Metastatic Breast Carcinoma in the Ovary (tissue), 3 donors: ENCODE measurements around the gene ADGRA1.

- PRO-cap, 3 experiments: no peak in any of the 3 experiments
These were observed 50.5 kb downstream of the PWWP2B start for GRCh38 chr10:132447243-132448202.

- PRO-cap, 3 experiments: peak in 1 of 3 experiments; most common minus-strand start chr10:132453175 (in 1)
These were observed 56.0 kb downstream of the PWWP2B start for GRCh38 chr10:132452904-132453546.

- PRO-cap, 3 experiments: no peak in any of the 3 experiments
These were observed 13.7 kb downstream of the INPP5A start for GRCh38 chr10:132550894-132552166.

DNA sequence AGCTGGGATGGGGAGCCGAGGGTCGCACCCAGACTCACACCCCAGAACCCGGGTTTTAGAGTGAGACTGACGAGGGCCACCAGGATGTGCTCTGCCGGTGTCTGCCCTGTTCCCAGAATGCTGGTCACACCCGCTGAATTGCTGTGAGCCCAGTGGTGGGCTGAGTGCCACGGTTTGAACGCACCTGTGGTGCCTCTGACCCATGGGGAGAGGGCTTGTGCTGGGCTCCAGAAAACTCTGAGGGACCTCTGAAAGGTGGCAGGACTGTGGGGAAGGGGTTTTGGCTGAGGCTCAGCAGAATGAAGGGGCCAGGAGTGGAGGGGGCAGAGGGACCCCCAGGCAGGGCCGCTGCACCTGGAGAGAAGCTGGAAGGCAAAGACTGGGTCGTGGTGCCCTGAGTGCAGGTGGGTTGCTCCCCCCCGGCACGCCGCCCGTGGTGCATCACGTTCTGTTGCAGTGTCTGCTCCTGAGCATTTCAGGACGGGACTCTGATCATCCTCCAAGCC lies 39.3 kb downstream of the INPP5A start:
- PRO-cap, 3 experiments: no peak in any of the 3 experiments

DNA sequence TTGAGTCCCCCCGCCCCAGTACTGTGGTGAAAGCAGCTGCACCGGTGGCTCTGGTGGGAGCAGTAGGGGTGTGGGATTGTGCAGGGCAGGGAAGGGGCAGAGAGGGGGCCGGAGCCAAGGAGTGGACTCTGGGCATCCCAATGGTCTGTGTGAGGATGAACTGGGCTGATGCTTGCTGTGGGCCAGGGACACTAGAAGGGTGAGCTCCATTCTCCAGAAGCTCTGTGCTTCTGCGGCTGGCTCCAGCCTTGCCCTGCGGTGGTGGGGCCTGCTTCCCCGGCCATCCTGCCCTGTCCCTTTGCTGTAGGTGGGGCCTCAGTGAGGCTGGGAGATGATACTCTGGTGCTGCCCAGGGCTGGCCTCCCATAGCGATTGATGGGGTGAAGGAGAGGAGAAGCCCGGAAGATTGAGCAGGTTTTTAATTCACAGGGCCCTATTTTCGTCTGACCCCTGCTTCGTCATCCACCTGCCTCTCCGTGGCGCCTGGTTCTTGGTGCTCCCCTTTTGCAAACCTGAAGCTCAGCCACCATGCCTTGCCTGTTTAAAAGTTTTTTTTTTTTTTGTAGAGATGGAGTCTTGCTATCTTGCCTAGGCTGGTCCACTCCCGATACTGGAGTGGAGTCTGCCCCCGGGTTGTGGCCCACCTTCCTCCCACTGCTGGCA lies 41.9 kb downstream of the INPP5A start:
- PRO-cap, 3 experiments: no peak in any of the 3 experiments

- PRO-cap, 3 experiments: no peak in any of the 3 experiments
These were observed 117.7 kb downstream of the INPP5A start for GRCh38 chr10:132655211-132655751.

DNA sequence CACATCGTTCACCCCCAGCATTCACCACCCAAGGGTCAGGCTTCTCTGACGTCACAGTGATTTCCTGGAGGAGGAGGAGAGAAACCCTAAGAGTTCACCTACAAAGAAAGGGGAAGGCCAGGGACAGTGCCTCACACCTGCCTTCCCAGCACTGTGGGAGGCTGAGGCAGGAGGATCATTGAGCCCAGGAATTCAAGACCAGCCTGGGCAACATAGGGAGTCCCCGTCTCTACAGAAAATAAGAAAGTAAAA lies 45.2 kb downstream of the NKX6-2 start:
- PRO-cap, 3 experiments: no peak in any of the 3 experiments

- PRO-cap, 3 experiments: no peak in any of the 3 experiments
These were observed 25.1 kb upstream of the CFAP46 start for GRCh38 chr10:132967549-132967851.

DNA sequence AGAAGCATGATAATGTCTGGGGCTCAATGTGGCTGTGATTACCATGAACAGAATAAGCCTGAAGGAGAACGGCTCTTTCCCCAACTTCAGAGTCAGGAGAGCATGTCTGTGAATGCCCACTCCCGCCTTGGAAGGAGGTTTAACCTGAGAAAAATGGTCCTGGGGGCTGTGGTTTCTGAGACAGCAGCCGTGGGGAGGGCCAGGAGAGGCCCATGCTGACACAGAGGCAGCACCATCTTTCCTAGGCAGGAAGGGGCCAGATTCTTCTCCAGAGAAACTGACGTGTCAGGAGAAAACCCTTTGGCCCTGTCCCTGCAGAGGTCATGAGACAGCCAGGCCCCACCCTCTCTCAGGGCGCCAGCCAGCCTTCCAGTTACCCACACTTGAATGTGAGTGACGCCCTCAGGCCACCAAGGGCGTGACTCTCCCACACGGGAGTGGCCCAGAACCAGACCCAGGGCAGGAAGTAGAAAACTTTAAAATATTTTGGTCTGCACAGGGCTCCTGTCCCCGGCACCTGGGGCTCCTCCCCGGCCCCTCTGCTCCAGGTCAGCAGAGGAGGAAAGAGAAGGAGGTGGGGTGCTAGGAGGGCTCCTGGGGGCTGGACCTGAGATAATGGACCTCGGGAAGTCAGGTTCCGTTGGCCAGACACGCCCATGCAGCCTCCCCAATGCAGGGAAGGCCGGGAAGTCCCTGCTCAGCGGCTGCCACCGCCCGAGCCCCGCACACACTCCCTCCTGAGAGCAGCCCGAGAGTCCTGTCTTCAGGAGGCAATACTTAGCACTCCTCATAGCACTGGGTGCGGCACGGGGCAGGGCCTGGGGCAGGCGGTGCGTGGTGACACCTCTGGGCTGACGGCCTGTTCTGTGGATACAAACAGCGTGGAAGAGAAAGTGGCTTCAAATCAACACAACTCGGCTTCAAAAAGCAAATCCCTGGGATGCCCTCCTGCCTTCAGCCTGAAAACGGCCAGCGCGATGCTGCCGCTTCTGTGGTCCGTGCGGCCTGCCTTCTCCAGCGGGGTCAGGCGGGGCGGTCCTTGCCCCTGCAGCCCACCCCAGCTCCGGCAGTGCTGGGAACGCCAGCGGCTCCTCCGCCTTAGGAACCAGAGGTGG lies 67.0 kb upstream of the CFAP46 start:
- PRO-cap, 3 experiments: no peak in any of the 3 experiments

DNA sequence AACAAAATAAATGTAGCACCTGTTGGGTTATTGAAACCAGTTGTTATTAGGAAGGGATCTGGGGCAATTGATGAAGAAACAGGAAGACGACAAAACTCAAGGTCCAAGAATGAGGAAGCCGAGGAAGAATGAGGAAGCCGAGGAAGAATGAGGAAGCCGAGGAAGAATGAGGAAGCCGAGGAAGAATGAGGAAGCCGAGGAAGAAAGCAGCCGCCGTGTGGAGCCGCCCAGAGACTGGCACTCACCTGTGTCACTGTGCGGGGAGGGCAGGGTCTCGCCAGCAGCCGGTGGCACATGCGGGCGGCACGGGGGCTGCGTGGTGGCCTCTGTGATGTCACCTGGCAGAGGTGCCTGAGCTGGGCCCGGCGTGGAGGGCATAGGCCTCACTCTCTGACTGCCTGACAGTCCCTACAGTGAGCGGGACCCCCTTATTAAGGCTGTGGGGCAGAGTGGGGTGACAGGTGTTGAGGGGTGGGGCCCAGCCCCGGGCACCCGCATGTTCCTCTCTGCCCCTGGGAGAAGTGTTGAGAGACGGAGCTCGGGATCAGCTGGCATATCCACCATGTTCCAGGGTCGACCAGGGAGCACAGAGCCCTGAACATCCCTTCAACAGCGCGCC lies 71.2 kb upstream of the CFAP46 start:
- PRO-cap, 3 experiments: no peak in any of the 3 experiments

GRCh38 chr10:133015263-133015468 lies 72.6 kb upstream of the ADGRA1 start:
- PRO-cap, 3 experiments: no peak in any of the 3 experiments

GRCh38 chr10:133087332-133088187 lies at the start of gene ADGRA1:
ADGRA1 (plus strand) TSS chr10:133087924.
- PRO-cap, 3 experiments: no peak in any of the 3 experiments

GRCh38 chr10:133236366-133236801 lies 1.3 kb upstream of the VENTX start:
- PRO-cap, 3 experiments: no peak in any of the 3 experiments

DNA sequence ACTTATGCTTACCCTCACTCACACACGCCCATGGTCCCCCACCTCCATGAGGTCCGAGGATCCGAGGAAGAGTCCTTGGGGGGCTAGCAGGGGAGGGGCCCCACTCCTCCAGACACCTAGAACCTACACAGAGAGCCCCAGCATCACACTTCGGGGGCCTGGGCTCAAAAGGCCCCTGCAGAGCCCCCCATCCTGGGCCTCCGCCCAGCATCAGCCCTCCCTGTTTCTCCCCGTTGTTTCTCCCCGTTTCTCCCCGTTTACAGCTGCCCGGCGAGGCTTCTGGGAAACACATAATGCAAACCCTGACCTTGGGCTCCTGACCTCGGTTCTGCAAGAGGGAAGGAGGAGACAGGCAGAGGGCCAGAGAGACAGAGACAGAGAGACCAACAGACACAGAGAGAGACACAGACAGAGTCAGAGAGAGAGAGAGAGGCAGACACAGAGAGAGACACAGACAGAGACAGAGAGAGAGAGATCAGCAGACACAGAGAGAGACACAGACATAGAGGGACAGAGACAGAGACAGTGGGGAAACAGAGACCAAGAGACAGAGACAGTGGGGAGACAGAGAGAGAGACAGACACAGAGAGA lies 12.3 kb downstream of the VENTX start:
- PRO-cap, 3 experiments: peak in 1 of 3 experiments; most common plus-strand start position 377 of the sequence (in 1); most common minus-strand start position 259 of the sequence (in 1)

- PRO-cap, 3 experiments: peak in 1 of 3 experiments; most common plus-strand start chr10:133257734 (in 1); most common minus-strand start chr10:133257617 (in 1)
These were observed 18.9 kb downstream of the ADAM8 start for GRCh38 chr10:133257333-133258536.

GRCh38 chr10:133258673-133259810 lies 17.6 kb downstream of the ADAM8 start:
- PRO-cap, 3 experiments: peak in 3 of 3 experiments; most common plus-strand start chr10:133259526 (in 1); most common minus-strand start chr10:133259241 (in 1)

DNA sequence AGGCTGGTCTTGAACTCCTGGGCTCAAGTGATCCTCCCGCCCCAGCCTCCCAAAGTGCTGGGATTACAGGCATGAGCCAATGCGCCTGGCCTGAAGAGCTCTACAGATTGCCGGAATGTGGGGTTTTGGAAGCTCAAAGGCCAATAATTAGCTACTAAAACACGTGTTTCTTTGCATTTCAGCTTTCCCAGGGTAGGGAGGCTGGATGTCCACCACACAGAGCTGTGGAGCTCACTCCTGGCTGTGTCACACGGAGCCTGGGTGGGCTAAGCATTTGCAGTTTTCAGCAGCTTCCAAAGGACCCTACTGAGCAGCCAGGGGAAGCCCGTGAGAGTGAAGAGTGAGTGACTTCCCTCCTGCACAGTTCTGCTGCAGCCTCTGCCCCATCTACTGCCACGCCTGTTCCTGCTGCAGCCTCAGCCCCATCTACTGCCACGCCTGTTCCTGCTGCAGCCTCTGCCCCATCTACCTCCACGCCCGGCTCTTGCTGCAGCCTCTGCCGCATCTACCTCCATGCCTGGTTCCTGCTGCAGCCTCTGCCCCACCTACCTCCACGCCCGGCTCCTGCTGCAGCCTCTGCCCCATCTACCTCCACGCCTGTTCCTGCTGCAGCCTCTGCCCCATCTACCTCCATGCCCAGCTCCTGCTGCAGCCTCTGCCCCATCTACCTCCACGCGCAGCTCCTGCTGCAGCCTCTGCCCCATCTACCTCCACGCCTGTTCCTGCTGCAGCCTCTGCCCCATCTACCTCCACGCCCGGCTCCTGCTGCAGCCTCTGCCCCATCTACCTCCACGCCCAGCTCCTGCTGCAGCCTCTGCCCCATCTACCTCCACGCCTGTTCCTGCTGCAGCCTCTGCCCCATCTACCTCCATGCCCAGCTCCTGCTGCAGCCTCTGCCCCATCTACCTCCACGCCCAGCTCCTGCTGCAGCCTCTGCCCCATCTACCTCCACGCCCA lies 12.1 kb downstream of the ADAM8 start:
- PRO-cap, 3 experiments: no peak in any of the 3 experiments

GRCh38 chr10:133267009-133267699 lies 9.5 kb downstream of the ADAM8 start:
- PRO-cap, 3 experiments: no peak in any of the 3 experiments

DNA sequence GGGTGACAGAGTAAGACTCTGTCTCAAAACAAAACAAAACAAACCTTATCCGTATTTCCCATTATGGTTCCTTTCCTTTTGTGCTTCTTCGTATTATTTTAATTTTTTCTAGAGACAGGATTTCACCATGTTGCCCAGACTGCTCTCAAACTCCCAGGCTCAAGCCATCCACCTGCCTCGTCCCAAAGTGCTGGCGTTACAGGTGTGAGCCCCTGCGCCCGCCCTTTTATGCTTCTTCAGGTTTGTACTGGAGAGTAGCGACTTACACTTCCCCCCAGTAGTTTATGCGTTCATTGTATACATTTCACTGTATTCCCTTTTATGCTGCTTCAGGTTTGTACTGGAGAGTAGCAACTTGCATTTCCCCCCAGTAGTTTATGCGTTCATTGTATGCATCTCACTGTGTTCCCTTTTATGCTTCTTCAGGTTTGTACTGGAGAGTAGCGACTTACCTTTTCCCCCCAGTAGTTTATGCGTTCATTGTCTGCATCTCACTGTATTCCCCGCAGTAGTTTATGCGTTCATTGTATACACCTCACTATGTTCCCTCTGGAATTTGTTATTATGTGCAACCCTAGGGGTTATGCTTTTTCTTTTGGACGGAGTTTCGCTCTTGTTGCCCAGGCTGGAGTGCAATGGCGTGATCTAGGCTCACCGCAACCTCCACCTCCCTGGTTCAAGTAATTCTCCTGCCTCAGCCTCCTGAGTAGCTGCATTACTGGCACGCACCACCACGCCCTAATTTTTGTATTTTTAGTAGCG lies 7.9 kb downstream of the TUBGCP2 start:
- PRO-cap, 3 experiments: no peak in any of the 3 experiments

DNA sequence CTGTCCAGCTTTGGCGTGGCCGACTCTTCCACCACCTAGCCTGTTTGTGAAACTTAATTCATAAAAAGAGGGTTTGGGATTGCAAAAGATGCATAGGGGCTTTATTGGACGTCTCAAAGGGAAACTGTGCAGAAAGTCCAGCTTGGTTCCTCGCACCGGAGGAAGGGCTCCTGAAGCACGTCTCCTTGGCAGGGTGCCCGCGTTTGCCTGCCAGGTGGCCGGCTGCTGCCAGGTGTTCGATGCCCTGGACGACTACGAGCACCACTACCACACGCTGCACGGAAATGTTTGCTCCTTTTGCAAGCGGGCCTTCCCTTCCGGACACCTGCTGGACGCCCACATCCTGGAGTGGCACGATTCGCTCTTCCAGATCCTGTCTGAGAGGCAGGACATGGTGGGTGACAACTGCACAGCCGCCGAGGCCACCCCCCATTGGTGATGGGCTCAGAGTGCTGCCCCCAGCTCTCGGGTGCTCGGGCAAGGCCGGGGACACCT lies 917 bp downstream of the ZNF511 start:
- PRO-cap, 3 experiments: no peak in any of the 3 experiments